Subcutaneous preadipocyte (primary cell): ENCODE data around the genes GRAMD1B, SCN3B and OR8B12.

GRCh38 chr11:122189144-122189713 lies 73.2 kb upstream of the BLID start:
- CAGE, long polyA plus RNA = no peak

DNA sequence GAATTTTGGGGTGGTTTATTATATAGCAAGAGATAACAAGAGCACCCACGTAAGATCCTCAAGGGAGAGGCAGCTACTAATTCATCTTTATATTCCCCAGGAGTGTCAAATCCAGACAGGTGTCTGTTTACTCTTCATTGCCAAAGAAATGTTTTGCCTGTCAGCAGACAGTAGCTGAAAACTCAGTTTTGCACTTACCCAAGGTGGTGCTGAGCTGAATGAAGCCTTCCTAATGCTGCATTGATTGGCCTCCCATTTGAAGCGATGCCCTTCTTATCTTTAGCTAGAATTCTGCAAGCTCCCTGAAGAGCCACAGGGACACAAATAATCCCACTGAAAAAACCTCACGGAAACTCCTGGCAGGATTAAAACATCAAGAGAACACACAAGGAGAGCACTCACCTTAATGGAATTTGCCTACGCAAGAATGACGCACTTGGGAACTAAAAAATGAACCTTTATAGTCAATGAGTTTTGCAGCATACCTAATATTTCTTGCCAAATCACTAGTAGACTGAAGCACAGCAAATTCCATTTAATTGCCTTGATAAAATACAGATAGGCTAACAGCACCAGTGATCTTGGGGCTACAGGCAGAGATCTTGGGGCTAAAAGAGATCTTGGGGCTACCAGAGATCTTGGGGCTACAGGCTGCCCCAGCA lies 232.9 kb upstream of the UBASH3B start:
- CAGE, long polyA plus RNA = no peak

- CAGE, long polyA plus RNA = no peak
These were observed 150.1 kb upstream of the UBASH3B start for GRCh38 chr11:122505273-122505881.

- CAGE, long polyA plus RNA = no peak
These were observed 19.8 kb downstream of the UBASH3B start for GRCh38 chr11:122675168-122675823.

- CAGE, long polyA plus RNA = no peak
These were observed 61.8 kb upstream of the CRTAM start for GRCh38 chr11:122776260-122777054.

DNA sequence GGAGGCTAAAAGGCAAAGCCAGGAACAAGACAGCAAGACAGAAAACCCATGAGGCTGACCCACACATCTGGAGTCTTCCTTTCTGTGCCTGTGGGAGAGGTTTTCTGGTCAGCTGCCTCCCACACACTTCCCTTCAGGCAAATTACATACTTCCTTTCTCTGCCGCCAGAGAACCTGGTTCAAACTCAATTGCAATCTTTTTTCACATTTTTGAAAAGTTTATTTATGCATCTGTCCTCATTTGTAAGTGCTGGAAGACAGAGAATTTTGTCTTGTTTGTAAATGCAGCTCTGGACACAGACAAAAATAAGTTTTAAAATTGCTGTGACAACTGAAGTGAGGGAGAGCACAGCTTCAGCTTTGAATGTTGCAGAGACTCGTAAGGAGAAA lies 29.7 kb upstream of the CRTAM start:
- CAGE, long polyA plus RNA = no peak

DNA sequence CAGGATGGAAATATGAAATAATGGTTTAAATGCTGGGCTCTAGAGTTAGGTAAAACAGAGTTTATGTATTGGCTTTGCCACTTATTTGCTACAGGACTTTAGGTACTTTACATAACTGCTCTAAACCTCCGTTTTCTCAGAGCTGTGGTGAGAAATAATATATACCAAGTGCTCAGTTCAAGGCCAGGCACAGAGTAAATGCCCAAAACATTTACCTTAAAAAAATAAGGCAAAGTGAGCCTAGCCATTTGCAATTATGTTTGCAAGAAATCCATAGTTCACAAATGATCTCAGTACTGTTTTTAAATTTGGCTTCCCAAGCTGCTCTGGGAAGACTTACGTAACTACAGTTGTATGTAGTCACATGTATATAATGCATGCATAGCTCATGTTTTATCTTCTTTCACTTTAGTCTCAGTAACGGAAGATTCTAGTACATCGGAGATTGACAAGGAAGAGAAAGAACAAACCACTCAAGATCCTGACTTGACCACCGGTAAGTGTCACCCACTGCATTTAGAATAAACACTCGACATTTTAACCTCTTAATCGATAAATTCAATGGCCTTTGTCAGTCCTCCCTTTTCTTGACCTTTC lies 18.2 kb upstream of the JHY start:
- CAGE, long polyA plus RNA = no peak

DNA sequence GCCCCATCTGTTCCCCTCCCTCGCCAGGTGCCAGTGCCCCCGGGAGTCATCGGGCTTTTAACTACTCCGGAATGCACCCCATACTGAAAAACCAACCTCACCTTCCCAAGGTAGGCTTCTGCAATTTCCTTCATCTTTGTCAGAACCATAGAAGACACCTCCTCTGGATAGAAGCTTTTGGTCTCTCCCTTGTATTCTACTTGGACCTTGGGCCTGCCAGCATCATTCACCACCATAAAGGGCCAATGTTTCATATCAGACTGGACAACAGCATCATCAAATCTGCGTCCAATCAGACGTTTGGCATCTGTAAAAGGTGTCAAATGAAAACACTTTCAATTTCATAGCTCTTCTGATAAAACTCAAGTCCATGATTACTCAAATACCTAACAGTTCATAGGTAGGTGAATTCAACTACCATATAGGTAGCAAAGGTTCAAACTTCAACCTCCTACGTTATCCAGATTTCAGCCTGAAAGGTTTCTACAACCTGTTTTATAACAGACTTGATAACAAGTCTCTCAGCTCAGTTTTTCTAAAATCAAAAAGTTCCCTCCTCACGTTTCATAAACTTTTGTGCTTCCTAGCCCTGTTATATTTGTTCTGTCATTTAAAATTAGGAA lies 1.3 kb downstream of the HSPA8 start:
- CAGE, long polyA plus RNA = no peak

- CAGE, long polyA plus RNA = no peak
These were observed 35.9 kb downstream of the CLMP start for GRCh38 chr11:123159095-123159673.

GRCh38 chr11:123193558-123194299 lies 1.3 kb downstream of the CLMP start:
- CAGE, long polyA plus RNA = no peak

- CAGE, long polyA plus RNA = no peak
These were observed 106.8 kb upstream of the CLMP start for GRCh38 chr11:123301656-123302345.

DNA sequence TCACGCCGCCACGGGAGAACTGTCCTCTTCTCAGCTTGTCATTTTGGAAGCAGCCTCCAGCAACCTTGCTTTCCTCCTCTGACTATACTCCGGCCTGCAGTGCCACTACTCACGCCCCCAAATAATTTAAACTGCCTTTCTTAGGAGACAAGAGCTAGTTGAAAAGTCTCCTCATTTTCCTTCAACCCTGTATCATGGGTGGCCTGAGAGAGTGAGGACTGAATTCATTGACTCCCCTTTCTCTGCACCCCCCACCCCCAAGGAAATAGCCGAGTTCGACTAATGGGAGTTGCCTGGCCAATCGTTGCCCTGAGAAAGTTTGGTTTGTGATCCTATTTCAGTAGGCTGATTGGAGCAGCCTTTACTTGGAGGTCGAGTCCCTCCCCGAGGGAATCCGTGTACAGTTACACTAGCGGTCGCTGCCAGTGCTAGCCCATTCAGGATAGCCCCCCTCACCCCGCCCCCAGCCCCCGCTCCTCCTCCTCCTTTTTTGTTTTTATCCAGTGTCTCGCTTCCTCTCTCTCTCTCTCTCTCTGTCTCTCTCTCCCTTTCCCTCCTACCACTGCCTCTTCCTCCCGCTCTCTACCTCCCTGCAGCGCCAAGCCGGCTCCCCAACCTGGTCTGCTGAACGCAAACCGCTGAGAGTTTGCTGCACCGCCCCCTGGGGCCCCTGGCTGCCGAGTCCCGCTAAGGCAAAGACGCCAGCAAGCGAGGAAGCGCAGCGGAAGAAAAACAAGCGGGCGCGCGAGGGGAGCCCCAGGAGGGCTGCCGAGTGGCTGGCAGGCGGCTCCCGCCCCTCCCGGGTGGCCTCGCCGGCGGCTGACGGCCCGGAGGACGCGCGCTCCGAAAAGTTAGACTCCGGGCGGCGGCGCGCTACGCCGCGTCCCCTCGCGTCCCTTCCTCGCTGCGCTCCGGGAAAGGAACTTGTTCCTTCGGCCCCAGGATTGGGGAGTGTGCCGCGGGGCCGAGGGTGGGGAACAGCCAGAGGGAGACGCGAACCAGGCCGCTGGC lies at the start of gene GRAMD1B:
Gene GRAMD1B (plus strand): TSS at position 524 of the 1,011 bp plus-strand sequence.
- CAGE, long polyA plus RNA = no peak

DNA sequence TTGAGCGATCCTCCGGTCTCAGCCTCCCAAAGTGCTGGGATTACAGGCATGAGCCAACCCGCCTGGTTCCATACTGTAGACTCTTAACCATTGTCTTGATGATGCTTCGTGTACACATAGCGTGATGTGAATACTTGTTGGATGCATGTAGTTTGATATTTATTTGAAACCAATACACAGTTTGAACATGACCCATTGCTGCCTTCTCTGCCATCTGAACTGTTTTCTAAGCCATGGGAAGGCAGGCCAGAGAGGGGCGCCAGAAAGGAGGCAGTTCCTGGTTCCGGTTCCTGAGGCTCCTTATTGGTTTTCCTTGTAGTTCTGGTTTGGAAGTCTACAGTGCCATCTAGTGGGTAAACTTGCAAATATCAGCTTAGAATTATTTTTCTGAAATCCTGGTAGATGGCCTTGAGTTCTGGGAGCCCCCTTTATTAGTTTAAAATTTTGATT lies 48.2 kb downstream of the GRAMD1B start:
- CAGE, long polyA plus RNA = no peak

- CAGE, long polyA plus RNA = no peak
These were observed 67.5 kb downstream of the SCN3B start for GRCh38 chr11:123586872-123587445.

DNA sequence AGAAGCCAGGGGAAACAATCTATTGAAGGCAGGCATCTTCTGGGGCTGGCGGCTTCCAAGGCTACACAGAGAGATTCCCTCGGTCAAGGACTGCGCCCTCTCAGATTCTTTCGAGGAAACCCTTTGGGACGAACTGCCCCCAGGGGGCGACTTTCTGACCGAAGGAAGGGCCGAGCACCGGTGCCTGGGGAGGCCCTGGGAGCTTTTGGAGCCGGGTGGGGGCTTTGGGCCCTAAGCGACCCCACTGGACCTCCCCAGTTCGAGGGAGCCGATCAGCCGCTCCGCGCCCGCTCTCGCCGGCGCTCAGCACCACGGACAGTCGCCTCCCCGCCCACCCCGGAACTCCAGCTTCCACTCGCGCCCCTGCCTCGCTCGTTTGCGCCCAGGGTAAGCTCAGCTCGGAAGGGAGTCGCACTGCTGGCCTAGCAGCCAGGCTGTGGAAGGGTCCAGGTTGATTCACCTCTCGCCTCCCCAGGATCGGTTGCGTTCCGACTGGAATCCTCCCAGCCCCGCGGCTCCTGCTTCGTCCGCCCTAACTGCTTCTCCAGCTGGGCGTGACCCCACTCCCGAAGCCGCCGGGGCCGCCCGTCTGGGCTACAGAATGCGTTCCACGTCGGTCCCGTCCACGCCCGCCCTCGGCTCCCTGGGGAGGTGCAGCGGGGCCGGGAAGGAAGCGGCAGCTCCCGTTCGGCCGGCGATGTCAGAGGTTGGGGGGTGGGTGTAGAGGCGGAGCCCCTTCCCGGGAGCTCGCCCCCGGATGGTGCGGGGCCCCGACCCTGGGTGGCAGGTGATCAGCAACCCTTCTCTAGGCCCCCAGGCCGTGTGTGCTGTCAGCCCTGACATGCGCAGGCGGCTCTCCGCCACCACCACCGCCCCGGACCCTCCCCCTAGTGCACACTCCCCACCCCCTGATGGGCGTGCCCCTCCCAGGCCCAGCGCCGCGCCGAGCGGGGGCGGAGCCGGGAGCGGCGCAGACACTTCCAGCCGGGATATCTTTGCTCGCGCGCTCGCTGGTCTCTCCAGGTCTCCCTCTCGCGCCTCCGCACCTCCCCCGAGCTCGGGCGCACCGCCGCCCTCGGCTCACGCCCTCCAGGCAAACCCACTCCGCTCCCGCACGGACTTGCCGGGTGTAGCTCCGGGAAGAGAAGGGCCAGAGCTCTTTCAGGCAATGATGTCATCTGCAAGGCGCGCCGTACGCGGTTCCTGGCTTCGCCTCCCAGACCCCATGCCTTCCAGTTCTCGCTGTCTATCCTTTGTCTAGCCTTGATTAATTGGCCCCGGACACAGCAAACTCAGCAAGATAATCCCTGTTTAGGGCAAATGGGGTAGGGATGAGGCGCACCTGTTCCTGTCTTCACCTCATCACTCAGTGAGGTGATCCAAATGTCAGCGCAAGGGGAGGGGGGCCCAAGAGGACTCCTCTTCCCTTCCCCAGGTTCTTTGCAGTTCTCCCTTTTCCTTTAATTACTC lies at the start of gene SCN3B:
Gene SCN3B (minus strand): TSS at position 859 of the 1,470 bp plus-strand sequence.
- CAGE, long polyA plus RNA = no peak

- CAGE, long polyA plus RNA = no peak
These were observed 1.5 kb upstream of the ZNF202 start for GRCh38 chr11:123742832-123743464.

GRCh38 chr11:124543488-124543823 lies at the start of gene OR8B12:
TSS of gene OR8B12 (minus strand) at chr11:124543654.
- CAGE, long polyA plus RNA = no peak

GRCh38 chr11:124638180-124639173 lies 15.8 kb downstream of the TBRG1 start:
- CAGE, long polyA plus RNA = no peak

GRCh38 chr11:124790495-124791093 lies 9.6 kb downstream of the MSANTD2 start:
- CAGE, long polyA plus RNA = no peak

GRCh38 chr11:125055125-125055791 lies 7.8 kb upstream of the SLC37A2 start:
- CAGE, long polyA plus RNA = no peak